Skeletal muscle tissue (tissue), 7 donors: ENCODE measurements around a stretch of chr11.

DNA sequence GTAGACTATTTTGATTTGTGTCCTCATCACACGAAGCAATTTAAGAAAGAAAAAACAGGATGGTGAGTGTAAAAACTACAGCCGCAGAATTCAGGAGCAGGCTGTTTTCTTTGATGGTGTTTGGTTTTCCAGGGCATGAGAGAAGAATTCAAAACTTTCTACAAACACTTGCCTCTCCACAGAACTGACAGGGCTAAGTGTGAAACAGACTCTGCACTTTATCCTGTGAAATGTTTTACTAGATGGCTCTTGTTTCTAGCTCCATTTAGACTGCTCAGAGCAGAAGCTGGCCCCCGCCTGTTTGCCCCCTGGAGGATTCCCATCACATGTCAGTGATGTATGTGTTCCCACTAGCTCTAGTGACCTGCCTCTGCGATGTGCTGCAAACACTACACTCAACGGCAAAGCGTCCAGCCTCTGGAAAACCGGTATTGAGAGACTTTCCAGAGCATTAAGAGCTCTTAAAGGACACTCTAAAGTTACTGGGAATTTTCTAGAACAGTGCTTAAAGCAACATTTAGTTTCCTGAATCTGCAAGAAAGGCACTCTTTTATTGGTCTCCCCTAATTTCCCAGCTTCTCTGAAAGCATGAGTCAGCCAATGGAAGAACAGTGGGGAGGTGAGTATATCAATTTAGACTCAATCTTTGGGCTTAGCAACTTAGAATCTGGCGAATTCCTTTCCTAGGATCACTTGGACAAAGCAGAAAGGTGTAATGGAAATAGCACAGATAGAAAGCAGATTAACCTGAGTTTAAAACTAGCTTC lies 41.3 kb upstream of the PCF11 start:
- PRO-cap, 3 experiments: no peak in any of the 3 experiments
- RAMPAGE, long total RNA: no peak
- RRBS, 2 experiments: no CpG with 5 or more reads among the region's 8 CpGs

- PRO-cap, 3 experiments: no peak in any of the 3 experiments
- RAMPAGE, long total RNA: no peak
- RRBS, 2 experiments: no CpG with 5 or more reads among the region's 1 CpG
Observed at GRCh38 chr11:83161770-83162452, 5.0 kb downstream of the PCF11 start.

- PRO-cap, 3 experiments: no peak in any of the 3 experiments
- RAMPAGE, long total RNA: no peak
- RRBS, 2 experiments: no CpG with 5 or more reads among the region's 3 CpGs
Observed at GRCh38 chr11:83284865-83285150, 1.4 kb downstream of the CCDC90B start.

GRCh38 chr11:83411256-83411638 lies 125.1 kb upstream of the CCDC90B start:
- PRO-cap, 3 experiments: peak in 1 of 3 experiments; most common plus-strand start chr11:83411368 (in 1)
- RAMPAGE, long total RNA: no peak
- RRBS, 2 experiments: no CpG with 5 or more reads among the region's 1 CpG

DNA sequence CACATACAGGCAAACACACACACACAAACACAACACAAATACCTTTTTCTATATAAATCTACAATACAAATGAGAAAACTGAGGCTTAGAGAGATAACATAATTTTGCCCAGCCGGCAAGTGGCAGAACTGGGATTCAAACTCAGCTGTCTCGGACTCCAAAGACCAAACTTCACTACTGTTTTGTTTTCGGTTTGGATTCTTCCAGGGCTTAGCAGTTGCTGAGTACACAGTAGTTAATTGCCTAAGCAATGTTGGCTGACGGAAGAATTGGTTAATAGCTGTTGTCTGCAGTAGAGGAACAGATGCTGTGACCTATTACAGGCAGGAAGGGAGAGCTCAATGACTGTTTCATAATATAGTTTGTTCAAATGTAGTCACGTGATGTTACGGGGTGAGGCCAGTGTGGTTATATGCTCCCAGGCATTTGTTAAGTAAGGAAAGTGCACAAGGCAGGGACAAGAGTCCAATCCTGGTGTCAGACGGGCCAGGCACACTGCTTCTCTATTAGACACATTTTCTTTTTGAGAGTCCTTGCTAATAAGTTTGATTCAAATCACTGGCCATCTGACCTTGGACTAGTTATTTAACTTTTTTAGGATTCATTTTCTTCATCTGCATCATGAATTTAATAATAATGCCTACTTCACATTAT lies 222.6 kb upstream of the CCDC90B start:
- PRO-cap, 3 experiments: no peak in any of the 3 experiments
- RAMPAGE, long total RNA: no peak
- RRBS, 2 experiments: no CpG with 5 or more reads among the region's 7 CpGs

DNA sequence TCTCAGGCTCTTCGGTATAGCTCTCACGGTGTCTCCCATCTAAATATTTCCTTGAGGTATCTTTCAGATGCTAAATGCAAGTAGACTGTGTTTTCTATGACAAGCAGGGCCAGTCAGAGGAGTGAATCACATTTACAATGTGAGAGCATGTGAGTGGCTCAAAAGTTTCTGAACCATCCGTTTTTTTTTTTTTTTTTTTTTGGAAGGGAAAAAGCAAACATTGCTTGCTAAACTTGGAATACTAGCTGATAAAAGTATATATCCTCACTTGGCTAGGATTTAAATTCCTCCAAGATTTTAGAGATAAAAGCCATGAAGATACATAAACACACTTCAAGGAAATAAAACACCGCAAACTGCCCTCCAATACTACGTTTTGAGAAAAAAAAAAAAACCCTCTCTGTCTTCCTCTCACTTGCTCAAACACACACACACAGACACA lies 224.5 kb upstream of the CCDC90B start:
- PRO-cap, 3 experiments: no peak in any of the 3 experiments
- RAMPAGE, long total RNA: no peak
- RRBS, 2 experiments: no CpG with 5 or more reads among the region's 5 CpGs

DNA sequence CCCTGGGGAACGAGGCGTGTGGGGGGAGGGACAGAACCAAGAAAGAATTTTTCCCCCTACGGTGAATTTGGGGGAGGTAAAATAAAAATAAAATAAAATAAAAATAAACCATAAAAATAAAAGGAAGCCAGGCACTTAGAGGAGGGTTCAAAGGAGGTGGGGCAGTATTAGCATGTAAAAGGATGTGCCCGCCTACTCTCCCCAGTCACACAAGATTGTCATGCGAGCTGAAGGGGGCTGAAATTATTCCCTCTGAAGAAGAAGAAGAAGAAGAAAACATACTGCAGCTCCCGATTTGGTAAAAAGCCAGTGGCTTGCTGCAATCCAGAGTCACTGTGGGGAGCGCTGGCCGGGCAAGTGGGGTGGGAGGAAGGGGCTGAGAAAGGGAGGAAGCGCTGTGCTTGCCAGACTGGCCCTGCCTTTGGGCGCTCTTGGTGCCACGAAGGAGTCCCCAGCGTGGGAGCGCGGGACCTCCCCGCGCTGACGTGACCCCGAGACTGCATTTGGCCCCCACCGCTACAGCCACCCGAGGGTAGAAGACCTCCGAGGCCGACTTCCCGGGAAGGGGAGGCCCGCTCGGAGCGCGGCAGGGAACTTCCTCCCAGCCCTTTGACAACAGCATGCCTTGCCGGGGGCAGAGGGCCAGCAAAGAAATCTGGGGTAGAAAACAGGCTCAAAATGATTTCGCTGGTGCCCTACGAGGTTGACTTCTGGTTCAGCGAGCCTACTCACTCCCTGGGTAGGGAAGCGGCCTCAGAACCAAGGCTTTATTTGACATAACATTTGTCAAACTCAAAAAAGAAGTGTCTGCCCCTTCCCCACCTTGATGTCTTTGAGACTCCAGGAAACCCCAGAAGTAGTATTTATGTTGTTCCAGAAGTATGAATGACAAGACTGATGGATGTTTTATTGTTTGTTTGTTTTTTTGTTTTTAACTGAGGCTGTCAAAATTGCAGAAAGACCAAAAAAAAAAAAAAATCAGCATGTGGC lies 906.3 kb downstream of the DLG2 start:
- PRO-cap, 3 experiments: no peak in any of the 3 experiments
- RAMPAGE, long total RNA: no peak
- RRBS, 2 experiments: 1 to 2% methylated on average over 6 of the region's 32 CpGs

DNA sequence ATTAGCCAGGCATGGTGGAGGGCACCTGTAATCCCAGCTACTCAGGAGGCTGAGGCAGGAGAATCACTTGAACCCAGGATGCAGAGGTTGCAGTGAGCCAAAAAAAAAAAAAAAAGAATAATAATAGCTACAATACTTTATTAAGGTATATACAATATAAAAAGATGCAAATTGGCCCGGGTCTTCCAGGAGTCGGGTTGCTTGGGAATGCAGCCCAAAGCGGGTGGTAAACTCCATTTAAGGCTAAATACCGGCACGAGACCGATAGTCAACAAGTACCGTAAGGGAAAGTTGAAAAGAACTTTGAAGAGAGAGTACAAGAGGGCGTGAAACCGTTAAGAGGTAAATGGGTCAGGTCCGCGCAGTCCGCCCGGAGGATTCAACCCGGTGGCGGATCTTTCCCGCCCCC lies 143.3 kb downstream of the DLG2 start:
- PRO-cap, 3 experiments: no peak in any of the 3 experiments
- RAMPAGE, long total RNA: no peak
- RRBS, 2 experiments: 33 to 39% methylated on average over 11 of the region's 16 CpGs

- PRO-cap, 3 experiments: no peak in any of the 3 experiments
- RAMPAGE, long total RNA: no peak
- RRBS, 2 experiments: no CpG with 5 or more reads among the region's 5 CpGs
Observed at GRCh38 chr11:85665688-85666333, 882 bp upstream of the CREBZF start.

GRCh38 chr11:85752749-85753812 lies 57.9 kb downstream of the SYTL2 start:
- PRO-cap, 3 experiments: no peak in any of the 3 experiments
- RAMPAGE, long total RNA: no peak
- RRBS, 2 experiments: no CpG with 5 or more reads among the region's 7 CpGs

DNA sequence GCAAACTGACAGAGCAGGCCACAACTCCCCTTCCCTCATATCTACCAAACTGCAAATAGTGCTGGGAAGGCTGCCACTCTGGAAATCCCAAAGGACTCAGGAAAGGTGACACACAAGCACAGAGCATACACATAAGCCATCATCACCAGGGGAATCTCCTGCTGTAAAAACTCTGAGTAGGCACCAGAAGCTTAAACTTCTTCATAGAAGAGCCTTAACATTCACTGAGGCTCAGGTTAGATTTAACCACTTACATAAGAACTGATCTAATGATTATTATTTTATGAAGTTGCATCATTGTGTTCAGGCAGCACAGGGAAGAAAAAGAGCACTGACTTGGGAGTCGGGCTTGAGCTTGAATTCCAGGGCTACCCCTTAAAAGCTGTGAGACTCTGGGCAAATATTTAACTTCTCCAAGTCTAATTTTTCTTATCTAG lies 15.1 kb downstream of the SYTL2 start:
- PRO-cap, 3 experiments: no peak in any of the 3 experiments
- RAMPAGE, long total RNA: no peak
- RRBS, 2 experiments: no CpG with 5 or more reads among the region's 1 CpG

GRCh38 chr11:85952716-85953598 lies 97.8 kb downstream of the CCDC83 start:
- PRO-cap, 3 experiments: no peak in any of the 3 experiments
- RAMPAGE, long total RNA: no peak
- RRBS, 2 experiments: no CpG with 5 or more reads among the region's 2 CpGs

DNA sequence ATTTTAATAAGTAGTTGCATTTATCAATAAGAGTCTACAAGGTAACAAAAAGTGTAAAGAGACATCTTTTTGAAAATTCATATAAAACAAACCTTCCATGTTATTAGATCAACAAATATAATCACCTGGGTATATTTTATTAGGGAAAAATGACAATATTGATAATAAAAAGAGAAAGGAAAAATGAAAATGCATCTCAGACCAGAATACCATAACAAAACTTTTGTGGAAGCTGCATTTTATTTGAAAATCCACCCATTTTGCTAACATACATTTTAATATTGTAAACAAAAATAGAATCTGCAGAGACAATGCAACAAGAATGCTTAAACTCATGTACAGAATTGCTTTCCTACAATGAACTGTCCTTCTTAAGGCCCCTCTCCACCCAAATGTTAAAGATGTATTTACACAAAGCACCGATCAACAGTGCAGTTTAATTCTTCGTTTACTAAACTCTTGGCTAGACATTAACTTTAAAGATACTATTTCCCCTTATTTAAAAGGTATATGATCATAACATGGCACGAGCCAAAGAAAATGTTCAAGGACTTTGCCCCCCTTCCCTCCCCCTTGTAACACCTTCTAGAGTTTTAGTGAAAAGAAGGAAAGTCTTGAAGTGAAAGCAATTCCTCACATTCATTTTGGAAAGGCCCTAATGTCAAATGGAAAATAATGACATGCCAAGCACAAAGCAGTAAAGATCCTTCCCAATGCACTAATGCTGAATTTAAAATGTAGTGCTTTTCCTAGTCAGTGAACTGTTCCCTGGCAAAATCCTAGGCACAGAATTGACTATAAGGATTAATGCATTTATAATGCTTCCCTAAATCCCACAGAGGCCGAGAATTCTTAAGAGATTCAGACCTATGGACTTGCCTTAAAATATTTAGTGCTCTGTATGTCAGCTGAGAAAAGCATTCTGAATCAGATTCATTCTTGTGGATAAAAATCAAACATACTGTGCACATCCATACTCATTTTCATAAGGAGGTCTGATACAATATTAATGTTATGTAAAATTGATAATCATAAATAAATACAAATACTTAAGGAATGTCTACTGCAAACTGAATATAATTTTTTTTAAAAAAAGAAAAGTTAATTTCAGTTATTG lies 102.6 kb downstream of the CCDC83 start:
- PRO-cap, 3 experiments: no peak in any of the 3 experiments
- RAMPAGE, long total RNA: no peak
- RRBS, 2 experiments: no CpG with 5 or more reads among the region's 4 CpGs

GRCh38 chr11:85963976-85965161 lies 104.5 kb downstream of the PICALM start:
- PRO-cap, 3 experiments: no peak in any of the 3 experiments
- RAMPAGE, long total RNA: no peak
- RRBS, 2 experiments: no CpG with 5 or more reads among the region's 2 CpGs

DNA sequence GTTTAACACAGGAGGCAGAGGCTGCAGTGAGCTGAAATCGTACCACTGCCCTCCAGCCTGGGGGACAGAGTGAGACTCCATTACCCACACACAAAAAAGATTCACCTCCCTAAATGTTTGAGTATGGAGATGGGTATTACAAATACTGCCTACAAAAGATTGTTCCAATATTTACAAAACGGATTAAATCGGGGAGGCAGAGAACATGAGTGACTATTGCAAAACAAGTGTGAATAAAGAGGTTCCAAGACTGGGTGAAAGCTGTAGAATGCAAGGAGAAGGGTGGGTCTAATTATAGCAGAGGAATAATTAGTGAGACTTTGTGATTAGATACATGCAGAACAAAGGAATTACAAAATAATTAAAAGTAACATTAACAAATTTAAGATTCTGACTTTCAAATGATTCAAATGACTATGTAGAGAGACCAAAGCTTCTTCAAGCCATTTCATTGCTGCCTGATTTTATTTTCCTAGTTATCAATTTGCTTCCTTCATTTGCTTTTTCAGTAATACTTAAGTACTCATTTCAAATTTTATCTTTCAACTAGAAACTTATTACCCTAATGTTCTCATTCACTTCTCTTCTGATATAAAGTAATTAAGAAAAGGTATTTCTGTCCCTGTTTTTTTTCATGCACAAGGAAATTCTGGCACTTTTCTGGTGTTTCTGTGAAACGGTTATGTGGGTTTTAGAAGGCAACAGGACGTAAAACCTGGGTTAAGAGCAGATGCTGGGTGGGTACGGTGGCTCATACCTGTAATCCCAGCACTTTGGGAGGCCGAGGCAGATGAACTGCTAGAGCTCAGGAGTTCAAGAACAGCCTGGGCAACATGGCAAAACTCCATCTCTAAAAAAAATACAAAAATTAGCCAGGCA lies 97.9 kb downstream of the PICALM start:
- PRO-cap, 3 experiments: no peak in any of the 3 experiments
- RAMPAGE, long total RNA: no peak
- RRBS, 2 experiments: no CpG with 5 or more reads among the region's 7 CpGs

- PRO-cap, 3 experiments: no peak in any of the 3 experiments
- RAMPAGE, long total RNA: no peak
- RRBS, 2 experiments: no CpG with 5 or more reads among the region's 4 CpGs
Observed at GRCh38 chr11:85985070-85985978, 83.6 kb downstream of the PICALM start.

DNA sequence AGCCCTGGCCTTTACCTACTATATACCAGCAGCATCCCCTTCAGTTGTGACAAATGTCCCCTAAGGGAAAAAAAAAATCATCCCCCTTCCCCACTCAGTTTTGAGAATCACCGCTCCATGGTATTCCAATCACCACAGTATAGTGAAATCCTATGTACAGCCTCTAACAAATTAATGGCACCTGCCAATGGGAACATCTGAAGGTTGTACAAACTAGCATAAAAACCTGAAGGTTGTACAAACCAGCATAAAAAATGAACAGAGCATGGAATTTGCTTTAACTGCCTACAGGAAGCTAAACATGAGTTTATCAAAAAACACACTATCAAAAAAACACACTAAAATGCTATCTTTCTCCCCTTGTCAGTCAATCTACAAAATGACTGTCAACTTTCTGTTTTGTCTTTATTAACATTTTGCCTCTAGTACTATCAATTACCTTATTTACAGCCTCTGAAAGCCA lies 39.7 kb downstream of the PICALM start:
- PRO-cap, 3 experiments: no peak in any of the 3 experiments
- RAMPAGE, long total RNA: no peak
- RRBS, 2 experiments: no CpG with 5 or more reads among the region's 1 CpG

DNA sequence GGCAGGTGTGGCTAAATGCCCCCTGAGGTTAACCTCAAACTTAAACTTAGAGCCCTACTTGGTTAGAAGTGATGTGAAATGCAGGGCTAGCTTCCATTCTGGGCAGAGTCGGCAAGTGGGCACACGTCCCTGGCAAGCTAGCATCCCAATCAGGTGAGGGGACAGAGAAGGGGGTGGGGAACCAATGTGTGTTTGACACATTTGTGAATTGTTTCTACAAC lies 83.1 kb upstream of the PICALM start:
- PRO-cap, 3 experiments: no peak in any of the 3 experiments
- RAMPAGE, long total RNA: no peak
- RRBS, 2 experiments: no CpG with 5 or more reads among the region's 2 CpGs

- PRO-cap, 3 experiments: no peak in any of the 3 experiments
- RAMPAGE, long total RNA: no peak
- RRBS, 2 experiments: no CpG with 5 or more reads among the region's 21 CpGs
Observed at GRCh38 chr11:86245742-86246273, 1.3 kb downstream of the EED start.

DNA sequence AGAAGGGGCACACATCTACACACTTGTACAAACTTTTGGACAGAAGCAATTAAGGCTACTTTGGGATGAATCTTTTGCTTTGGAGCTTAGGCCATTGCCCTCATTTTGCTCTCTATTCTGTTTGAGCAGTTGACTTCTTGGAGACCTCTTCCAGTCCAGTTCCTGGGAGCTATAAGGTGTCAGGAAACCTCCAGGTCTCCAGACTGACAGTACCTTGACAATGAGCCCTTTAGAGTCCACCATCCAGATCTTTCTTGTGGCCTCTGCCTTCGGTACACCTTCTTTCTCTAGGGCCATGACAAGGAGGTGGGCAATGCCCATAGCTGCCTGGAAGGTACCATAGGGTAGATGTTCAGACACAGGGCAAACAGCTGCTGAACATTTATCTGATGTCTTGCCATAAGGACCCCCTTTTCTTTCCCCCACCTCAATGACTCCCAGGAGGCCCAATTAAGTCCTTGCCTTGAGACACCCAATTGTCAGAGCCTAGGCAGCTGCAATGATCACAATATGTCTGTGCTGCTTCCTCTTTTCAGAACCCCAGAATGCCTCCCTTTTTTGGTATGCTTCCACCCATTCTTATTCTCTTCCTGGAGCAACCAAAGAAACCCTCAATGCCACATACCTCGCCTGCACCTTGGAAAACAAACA lies 75.1 kb downstream of the CCDC81 start:
- PRO-cap, 3 experiments: no peak in any of the 3 experiments
- RAMPAGE, long total RNA: no peak
- RRBS, 2 experiments: no CpG with 5 or more reads among the region's 2 CpGs